ENCODE data around the gene ERG.

- PRO-cap, result no peak
- RAMPAGE, long total RNA, result no peak
- RRBS, result 89% methylated on average over 2 of the region's 16 CpGs
Observed at GRCh38 chr21:36792092-36792894, 93.4 kb downstream of the SIM2 start.

DNA sequence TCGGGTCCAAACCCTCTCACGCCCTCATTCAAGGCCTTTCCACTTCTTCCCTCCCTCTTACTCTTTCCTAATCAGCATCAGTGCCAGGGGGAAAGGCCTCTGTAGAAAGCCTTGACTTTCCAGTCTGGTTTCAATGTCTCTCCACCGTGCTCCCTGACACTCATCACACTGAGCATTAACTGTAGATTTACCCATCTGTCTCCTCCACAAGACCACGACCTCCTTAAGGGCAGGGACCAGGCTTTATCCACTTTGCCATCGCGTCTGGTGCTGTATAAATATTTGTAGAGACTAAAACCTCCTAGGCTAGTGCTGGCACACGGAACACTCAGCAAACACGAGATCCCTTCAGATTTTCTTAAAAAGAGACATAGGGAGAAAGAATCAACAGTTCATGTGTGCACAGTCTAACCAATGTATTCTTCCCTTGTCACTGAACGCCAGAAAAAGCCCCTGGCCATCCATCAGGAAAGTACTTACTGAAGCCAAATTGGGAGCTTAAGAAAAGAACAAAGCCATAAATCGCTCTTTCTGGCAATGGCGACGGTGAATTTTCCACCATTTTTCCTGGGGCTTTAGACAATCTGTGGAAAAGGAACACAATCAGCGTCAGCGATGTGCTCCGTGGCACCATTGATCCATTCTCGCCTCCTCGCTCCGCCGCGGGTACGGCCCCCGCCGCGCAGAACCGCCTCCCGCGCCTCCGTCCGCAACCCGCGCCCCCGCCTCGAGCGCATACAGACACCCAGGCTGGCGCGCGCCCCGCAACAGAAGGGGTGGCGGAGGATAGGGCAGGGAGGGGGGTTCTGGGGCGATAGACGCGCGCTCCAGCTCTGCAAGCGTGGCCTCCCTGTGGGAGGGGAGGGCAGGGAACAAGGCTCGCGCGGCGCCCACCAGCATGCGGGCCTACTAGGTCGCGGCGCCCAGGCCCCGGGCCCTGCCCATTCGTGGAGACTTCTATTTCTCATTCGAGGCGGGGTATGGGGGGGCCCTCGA lies 619 bp downstream of the PIGP start:
- PRO-cap, result bidirectional peak, plus-strand start at position 80 of the sequence, minus-strand start outside the sequence; bidirectional peak, plus-strand start at position 833 of the sequence, minus-strand start at position 771 of the sequence
- RAMPAGE, long total RNA, result no peak
- RRBS, result no CpG with 5 or more reads among the region's 57 CpGs

DNA sequence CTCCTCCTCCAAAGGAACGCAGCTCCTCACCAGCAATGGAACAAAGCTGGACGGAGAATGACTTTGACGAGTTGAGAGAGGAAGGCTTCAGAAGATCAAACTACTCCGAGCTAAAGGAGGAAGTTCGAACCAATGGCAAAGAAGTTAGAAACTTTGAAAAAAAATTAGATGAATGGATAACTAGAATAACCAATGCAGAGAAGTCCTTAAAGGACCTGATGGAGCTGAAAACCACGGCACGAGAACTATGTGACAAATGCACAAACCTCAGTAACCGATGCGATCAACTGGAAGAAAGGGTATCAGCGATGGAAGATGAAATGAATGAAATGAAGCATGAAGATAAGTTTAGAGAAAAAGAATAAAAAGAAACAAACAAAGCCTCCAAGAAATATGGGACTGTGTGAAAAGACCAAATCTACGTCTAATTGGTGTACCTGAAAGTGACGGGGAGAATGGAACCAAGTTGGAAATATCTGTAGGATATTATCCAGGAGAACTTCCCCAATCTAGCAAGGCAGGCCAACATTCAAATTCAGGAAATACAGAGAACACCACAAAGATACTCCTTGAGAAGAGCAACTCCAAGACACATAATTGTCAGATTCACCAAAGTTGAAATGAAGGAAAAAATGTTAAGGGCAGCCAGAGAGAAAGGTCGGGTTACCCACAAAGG lies 37.2 kb downstream of the TTC3 start:
- PRO-cap, result no peak
- RAMPAGE, long total RNA, result no peak
- RRBS, result no CpG with 5 or more reads among the region's 13 CpGs

GRCh38 chr21:37159534-37159772 lies 86.4 kb downstream of the TTC3 start:
- PRO-cap, result no peak
- RAMPAGE, long total RNA, result no peak
- RRBS, result no CpG with 5 or more reads among the region's 2 CpGs

GRCh38 chr21:37210181-37210521 lies 57.0 kb downstream of the VPS26C start:
- PRO-cap, result no peak
- RAMPAGE, long total RNA, result no peak
- RRBS, result no CpG with 5 or more reads among the region's 6 CpGs

GRCh38 chr21:37419132-37420148 lies 52.9 kb downstream of the DYRK1A start:
- PRO-cap, result no peak
- RAMPAGE, long total RNA, result no peak
- RRBS, result no CpG with 5 or more reads among the region's 5 CpGs

DNA sequence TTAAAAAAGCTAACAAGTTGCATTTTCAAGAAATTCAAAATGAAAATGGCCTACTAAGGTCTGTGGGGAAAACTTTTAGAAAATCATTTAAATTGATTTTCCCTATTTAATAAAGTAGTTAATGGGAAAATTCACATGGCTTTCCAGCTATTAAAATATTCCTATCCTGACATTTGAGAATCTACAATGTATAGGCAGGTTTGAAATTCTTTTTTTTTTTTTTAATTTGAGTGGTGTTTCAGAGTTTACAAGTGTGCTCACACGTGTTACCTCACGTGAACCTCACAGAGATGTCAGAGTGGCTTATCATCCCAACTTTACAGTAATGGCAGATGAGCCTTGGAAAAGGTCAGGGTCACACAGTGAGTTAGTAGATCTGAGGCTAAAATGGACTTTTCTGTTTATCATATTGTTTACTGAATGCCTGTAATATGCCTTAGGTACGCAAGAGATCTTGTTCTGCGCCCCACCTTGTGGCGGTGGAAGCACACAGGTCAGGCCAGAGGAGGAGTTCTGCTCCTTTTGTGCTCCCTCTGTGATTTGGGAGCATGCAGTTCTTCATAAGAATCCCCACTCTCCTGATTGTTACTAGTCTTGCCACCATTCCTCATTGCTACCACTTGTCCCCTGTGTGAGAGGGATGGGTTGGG lies 79.9 kb downstream of the DYRK1A start:
- PRO-cap, result no peak
- RAMPAGE, long total RNA, result no peak
- RRBS, result no CpG with 5 or more reads among the region's 5 CpGs

GRCh38 chr21:37451412-37451855 lies 84.9 kb downstream of the DYRK1A start:
- PRO-cap, result no peak
- RAMPAGE, long total RNA, result no peak
- RRBS, result no CpG with 5 or more reads among the region's 18 CpGs

DNA sequence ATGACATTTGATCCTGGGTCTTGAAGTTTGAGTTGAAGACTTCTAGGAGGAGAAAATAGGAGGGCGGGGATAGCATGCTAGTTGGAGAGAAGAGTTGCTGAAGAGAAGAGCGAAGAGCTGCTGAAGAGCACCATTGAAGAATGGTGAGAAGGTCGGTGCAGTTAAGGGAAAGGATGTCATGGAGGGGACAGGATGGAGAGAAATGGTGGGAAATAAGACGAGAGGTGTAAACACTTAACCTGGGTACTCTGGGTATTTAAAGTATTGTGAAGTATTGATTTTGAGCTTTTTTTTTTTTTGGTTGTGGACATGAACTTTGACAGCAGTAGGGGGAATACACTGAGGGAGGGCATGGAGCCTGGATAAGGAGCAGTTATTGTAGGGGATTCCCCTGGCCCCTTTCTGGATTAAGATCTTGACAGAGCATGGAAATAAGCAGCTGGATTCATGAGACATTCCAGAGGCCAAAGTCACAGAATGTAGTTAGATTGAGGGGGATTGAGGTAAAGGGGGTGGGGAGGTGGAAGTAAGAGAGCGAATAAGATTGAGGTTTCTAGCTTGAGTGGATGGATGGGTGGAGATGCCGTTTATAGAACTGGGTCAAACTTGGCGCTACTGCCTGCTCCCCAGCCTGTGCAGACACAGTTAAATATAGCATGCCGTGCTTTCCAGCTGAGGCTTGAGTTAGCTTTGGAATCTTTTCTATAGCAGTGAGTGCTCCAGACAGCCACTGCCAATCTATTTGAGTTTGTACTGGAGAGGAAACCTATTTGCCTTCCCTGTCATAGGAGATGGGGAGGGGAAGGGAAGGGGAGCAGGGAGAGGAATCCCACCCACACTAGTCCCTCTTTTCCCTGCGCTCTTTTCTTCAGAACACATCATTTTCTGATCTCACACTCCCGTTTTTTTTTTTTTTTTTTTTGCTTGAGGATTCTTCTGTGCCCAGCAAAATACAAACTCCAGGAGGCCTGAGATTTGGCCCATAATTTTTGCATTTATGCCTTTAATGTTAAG lies 85.6 kb downstream of the DYRK1A start:
- PRO-cap, result no peak
- RAMPAGE, long total RNA, result no peak
- RRBS, result no CpG with 5 or more reads among the region's 10 CpGs

DNA sequence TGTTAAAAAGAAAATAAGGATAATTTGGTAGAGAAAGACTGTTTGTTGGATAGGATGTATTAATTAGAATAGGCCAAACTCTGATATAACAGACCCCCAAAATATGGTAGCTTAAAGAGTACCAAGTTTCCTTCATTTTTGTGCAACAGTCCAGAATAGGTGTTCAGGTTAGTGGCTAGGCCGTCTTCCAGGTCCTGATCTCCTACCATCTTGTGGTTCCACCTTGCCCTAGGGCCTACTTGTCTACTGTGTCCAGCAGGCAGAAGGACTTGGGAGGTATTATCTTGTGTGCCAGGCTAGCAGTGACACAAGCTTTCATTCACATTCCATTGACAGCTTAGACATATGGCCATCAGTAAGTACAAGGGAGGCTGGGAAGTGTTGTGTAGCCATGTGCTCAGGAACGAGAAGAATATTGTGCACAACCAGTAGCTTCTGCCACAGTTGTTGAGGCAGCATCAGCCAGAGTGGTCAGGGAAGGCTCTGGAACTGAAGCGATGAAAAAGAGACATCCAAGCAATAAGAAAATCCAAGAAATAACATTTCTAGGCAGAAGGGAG lies 144.0 kb downstream of the DYRK1A start:
- PRO-cap, result no peak
- RAMPAGE, long total RNA, result no peak
- RRBS, result no CpG with 5 or more reads among the region's 3 CpGs

GRCh38 chr21:37580475-37581062 lies 214.0 kb downstream of the DYRK1A start:
- PRO-cap, result no peak
- RAMPAGE, long total RNA, result no peak
- RRBS, result no CpG with 5 or more reads among the region's 3 CpGs

- PRO-cap, result no peak
- RAMPAGE, long total RNA, result no peak
- RRBS, result no CpG with 5 or more reads among the region's 4 CpGs
Observed at GRCh38 chr21:37627070-37627700, 260.6 kb downstream of the DYRK1A start.

GRCh38 chr21:37658605-37659587 lies 257.4 kb downstream of the KCNJ6 start:
- PRO-cap, result no peak
- RAMPAGE, long total RNA, result no peak
- RRBS, result no CpG with 5 or more reads among the region's 11 CpGs

- PRO-cap, result no peak
- RAMPAGE, long total RNA, result no peak
- RRBS, result no CpG with 5 or more reads among the region's 3 CpGs
Observed at GRCh38 chr21:38170306-38170698, 86.5 kb upstream of the KCNJ15 start.

- PRO-cap, result no peak
- RAMPAGE, long total RNA, result no peak
- RRBS, result no CpG with 5 or more reads among the region's 4 CpGs
Observed at GRCh38 chr21:38195817-38196621, 60.8 kb upstream of the KCNJ15 start.

DNA sequence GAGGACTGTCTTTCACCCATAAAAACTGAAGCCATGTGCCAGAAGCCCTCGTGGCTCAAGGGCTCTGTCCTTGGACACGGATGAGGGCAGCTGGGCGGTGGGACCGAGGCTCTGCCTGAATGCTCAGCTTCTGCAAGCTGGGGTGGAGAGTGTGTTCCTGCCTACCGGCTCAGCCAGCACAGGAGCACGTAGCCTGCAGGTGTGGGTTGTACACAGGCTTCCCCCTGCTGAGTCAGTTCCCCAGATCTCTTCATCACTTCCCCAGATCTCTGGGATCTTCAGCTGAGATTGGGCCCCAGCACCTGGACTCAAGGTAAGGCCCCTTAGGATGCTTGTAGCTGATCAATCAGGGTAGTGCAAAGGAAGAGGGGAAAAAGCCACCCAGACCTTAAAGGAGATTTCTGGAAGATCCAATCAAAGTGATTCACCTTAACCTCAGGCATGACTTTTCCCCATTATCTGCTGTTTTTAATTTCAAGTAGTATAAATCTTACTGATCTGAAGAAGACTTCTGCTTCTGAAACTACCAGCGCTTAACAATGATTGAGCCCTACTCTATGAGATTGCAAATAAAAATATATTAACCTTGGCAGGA lies 15.6 kb downstream of the KCNJ15 start:
- PRO-cap, result no peak
- RAMPAGE, long total RNA, result no peak
- RRBS, result no CpG with 5 or more reads among the region's 7 CpGs

DNA sequence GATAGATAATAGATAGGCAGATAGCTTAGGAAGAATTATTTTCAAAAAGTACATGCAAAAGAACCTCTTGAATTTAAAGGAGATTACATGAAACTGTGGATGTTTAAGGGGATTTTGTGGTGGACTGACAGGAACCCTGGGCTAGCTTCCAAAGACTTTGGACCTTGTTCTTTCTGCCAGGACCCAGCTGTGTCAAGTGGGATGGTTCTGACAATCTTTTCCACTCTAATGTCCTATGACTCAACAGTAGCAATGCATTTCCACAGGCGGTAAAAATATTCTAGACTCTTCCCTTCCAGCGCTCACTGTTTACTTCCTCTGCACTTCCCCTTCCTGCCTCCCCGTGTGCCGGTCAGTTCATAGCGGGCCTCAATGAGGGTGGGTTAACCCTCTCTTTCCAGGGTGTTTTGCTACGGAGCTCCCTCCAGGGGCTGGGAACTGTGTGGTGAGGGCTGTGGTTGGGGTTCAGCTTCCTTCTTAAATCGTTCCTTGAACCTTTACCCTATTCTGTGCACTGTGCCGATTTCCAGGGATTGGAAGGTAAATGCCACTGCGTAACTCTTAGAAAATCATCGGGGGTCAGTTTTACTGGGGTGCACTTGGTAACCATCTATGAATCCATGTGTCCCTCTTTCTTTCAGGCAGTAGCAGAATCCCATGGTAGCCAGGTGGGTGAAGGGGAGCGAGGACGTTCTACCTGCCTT lies 39.6 kb downstream of the KCNJ15 start:
- PRO-cap, result no peak
- RAMPAGE, long total RNA, result no peak
- RRBS, result no CpG with 5 or more reads among the region's 12 CpGs

DNA sequence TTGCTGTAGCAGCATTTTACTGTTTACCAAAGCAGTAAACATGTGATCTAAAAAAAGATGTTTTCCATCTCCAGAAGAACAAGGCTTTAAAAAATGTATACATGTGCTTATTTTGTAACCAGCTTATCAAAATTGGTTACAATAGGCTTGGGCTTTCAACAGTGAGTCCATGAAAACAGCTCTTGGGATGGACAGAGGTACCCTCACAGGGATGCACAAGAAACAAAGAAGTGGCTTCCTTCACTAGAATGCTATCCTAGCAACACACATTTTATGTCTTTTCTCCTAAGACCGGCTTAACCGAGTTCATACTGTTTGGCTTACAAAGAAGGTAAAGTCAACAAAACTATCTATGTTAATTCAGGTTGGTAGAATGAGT lies 9.1 kb downstream of the ERG start:
- PRO-cap, result no peak
- RAMPAGE, long total RNA, result no peak
- RRBS, result no CpG with 5 or more reads among the region's 2 CpGs

DNA sequence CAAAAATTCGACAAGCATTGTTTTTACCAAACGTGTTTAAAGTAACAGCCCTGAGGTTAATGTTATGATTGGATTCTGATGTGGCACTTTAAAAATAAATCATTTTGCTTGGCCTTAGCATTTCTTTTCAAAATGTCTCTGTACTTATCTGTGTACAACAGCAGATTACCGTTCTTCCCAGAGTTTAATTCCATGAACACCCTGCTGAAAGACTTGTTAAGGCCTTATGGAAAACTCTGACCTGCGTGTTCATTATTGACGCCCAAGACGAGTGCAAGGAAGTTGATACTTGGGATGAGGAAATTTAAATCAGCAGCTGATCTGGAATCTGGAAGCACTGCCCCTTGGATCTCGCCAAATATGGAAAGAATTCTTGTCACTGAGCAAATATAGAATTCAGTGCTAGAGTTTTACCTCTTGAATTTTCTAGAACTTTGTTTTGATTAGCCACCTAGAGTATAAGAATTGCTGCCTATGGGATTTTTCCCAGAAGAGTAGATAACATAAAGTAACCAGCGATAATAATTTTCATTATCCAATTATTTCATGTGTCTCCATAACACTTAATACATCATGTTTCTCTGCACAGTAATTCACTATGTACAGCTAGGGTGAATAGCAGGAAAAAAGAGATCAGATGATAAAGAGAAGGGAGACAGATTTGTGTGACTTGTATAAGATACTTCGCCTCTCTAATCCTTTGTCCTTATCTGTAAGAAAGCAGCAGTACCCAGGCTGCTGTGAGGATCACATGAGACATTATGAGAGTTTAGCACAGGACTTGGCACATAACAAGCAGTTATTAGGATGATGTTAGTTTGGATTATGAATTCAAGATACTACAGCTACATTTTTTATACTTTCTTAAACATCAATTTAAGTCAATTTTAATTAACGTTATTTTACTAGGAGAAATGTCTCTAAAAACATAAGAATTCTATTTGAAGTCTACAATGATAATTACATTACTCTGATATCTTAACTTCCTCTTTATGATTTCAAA lies 6.5 kb downstream of the ERG start:
- PRO-cap, result no peak
- RAMPAGE, long total RNA, result no peak
- RRBS, result no CpG with 5 or more reads among the region's 10 CpGs

GRCh38 chr21:38497716-38498924 lies at the start of gene ERG:
TSS of gene ERG (minus strand) at chr21:38498477.
- PRO-cap, result no peak
- RAMPAGE, long total RNA, result no peak
- RRBS, result no CpG with 5 or more reads among the region's 23 CpGs